Pulmonary lymph node (tissue), 1 donor: ENCODE data around the gene MSANTD1.

DNA sequence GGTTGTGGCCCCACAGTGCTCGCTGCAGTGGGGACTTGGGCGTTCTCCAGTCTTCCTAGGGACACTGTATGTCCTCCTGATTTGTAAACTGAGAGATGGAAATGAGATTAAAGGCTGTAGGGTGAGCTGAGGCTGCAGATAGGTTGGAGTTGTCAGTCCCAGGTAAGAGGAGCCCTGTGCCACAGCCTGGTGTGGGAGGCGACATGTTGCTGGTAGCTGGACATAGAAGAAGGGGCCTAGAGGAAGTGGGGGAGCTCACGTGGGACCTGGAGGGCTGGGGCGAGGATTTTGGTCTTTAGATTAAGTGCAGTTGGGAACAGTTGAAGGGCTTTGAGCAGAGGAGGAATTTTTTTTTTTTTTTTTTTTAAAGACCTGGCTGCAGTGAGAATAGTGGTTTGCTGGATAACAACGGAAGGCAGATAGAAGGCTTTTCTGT is 36.0 kb downstream of the FAM193A start:
- PRO-cap, result no peak

DNA sequence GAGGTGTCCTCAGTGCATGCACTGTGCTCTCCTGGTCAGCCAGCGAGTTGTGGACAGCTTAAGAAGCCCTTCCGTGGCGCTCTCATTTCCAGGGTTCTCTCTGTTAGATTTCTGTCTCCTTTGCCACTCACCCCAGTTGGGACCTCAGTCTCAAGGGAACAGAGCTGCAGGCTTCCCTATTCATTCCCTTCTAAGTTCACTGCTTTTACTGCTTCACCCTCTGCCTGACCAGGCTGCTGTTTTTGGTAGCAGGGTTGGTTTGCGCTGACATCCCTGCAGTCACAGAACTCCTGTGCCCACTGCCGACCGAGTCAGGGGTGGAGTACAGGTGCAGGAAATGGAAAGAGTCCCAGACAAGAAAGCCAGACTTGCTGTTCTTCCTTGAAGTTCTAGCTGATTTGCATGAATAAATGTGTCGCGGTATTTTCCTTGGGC is 85.0 kb downstream of the TNIP2 start:
- PRO-cap, result no peak

- PRO-cap, result bidirectional peak, plus-strand start at chr4:2696668, minus-strand start at chr4:2696544
These were observed 59.8 kb downstream of the TNIP2 start for GRCh38 chr4:2696195-2696888.

- PRO-cap, result no peak
These were observed 10.9 kb downstream of the TNIP2 start for GRCh38 chr4:2745221-2745702.

- PRO-cap, result no peak
These were observed 11.7 kb upstream of the TNIP2 start for GRCh38 chr4:2767739-2768262.

DNA sequence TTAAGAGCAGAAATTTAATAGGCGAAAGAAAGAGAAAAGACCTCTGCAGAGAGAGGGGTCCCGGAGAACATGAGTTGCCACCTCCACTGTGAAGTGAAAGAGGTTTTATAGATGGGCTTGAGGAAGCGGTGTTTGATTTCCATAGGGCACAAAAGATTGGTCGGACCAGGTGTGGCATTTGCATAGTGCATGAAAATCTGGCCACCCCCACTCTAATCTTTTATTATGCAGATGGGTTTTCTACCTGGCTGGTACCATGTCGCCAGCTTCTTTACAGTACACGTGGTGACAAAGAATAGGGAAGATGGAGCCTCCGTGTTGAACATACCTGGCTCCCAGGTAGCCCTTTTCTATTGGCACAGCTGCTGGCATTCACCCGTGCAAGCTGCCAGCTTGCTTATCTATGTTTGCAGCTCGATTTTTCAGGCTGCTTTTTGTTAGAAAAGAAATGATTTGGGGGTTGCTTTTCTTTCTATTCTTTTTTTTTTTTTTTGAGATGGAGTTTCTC is 14.3 kb upstream of the SH3BP2 start:
- PRO-cap, result no peak

DNA sequence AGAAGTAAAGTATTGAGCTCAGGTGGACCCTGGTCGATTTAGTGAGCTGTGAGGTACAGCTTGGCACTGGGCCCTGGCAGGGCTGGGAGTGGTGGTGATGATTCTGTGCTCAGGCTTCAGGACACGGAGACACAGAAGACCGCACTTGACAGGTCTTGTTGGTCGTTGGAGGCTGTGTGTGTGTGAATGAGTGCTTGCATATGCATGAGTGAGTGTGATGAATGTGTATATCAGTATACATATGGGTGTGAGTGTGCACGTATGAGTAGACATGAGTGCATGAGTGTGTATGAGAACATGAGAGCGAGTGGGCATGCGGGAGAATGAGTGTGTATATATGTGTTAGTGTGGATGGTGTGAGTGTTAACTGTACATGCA is 20.6 kb downstream of the SH3BP2 start:
- PRO-cap, result no peak

DNA sequence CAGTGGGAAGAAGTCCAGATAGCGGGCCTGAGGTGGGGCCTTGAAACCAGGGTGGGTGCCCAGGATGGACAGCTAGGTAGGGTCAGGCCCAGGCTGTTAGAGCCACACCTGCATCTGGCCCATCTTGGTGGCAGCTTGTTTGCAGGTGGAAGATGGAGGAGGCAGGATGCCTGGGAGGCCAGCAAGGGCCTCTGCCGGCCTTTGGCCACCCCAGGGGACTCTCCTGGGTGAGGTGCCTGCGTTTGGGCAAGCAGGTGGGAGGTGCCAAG is 24.5 kb downstream of the SH3BP2 start:
- PRO-cap, result no peak

DNA sequence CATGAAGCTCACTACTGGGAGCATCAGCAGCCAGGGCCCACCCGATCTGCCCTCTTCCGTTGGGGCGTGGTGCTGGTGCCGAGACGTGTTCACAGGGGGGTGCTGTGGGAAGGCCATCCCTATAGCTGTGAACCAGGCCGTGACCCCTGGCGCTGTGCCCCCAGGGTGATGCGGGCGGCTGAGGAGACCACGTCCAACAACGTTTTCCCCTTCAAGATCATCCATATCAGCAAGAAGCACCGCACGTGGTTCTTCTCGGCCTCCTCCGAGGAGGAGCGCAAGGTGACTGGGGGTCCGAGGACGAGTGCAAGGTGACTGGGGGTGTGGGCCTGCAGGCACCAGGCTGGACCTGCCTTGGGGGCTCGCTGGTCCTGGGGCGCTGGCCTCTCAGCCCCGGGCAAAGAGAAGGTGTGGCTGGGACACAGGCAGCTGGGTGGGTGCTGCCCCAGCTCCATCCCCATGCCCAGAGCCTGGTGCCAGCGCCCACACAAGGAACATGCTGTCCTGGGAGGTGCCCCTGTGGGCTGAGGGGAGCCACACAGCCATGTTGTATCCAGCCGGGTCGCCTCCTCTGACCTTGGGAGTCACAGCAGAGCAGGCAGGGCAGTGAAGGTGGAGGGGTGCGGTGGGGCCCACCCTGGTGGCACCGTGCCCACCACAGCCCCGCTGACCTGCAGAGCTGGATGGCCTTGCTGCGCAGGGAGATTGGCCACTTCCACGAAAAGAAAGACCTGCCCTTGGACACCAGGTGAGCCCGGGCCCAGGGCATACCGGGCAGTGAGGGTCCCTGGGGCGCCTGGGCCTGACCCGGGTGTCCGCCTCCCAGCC is 19.0 kb upstream of the ADD1 start:
- PRO-cap, result no peak

GRCh38 chr4:2989474-2989826 is 26.1 kb downstream of the GRK4 start:
- PRO-cap, result no peak

DNA sequence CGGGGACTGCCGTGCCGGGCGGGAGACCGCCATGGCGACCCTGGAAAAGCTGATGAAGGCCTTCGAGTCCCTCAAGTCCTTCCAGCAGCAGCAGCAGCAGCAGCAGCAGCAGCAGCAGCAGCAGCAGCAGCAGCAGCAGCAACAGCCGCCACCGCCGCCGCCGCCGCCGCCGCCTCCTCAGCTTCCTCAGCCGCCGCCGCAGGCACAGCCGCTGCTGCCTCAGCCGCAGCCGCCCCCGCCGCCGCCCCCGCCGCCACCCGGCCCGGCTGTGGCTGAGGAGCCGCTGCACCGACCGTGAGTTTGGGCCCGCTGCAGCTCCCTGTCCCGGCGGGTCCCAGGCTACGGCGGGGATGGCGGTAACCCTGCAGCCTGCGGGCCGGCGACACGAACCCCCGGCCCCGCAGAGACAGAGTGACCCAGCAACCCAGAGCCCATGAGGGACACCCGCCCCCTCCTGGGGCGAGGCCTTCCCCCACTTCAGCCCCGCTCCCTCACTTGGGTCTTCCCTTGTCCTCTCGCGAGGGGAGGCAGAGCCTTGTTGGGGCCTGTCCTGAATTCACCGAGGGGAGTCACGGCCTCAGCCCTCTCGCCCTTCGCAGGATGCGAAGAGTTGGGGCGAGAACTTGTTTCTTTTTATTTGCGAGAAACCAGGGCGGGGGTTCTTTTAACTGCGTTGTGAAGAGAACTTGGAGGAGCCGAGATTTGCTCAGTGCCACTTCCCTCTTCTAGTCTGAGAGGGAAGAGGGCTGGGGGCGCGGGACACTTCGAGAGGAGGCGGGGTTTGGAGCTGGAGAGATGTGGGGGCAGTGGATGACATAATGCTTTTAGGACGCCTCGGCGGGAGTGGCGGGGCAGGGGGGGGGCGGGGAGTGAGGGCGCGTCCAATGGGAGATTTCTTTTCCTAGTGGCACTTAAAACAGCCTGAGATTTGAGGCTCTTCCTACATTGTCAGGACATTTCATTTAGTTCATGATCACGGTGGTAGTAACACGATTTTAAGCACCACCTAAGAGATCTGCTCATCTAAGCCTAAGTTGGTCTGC is 635 bp downstream of the HTT start:
- PRO-cap, result bidirectional peak, plus-strand start at position 849 of the sequence, minus-strand start at position 732 of the sequence

- PRO-cap, result no peak
These were observed 56.1 kb upstream of the MSANTD1 start for GRCh38 chr4:3192867-3193198.

DNA sequence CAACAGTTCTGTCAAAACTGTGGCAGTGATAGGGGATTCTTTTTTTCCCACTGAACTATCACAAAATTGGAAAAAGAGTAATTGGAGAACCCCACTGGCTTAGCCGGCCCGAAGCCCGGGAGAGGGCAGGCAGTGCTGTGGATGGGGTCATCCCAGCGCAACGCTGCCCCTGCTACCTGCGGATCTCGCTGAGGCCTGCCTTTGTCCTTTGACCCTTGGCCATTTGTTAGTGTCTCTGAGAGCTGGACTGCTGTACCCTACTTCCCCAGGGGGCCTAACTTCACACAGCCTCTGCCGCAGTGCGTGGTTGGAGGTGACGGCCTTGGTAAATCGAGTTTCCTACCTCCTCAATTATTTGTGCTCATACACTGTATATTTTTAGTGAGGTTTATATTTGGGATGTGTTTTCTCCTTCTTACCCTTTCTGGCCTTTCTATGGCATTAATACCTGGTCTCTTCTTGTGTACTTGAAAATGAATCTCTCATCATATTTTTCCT is 42.9 kb upstream of the MSANTD1 start:
- PRO-cap, result no peak

DNA sequence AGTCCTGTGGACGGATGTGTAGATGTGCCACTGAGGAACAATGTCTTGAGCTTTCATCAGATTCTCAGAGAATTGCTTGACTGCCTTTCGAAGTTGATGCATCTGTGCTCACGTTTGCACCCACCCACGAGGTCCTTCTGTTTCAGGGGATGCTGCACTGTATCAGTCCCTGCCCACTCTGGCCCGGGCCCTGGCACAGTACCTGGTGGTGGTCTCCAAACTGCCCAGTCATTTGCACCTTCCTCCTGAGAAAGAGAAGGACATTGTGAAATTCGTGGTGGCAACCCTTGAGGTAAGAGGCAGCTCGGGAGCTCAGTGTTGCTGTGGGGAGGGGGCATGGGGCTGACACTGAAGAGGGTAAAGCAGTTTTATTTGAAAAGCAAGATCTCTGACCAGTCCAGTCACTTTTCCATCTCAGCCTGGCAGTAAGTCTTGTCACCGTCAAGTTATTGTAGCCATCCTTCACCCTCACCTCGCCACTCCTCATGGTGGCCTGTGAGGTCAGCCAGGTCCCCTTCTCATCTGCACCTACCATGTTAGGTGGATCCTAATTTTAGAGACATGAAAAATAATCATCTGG is 36.5 kb upstream of the MSANTD1 start:
- PRO-cap, result no peak

DNA sequence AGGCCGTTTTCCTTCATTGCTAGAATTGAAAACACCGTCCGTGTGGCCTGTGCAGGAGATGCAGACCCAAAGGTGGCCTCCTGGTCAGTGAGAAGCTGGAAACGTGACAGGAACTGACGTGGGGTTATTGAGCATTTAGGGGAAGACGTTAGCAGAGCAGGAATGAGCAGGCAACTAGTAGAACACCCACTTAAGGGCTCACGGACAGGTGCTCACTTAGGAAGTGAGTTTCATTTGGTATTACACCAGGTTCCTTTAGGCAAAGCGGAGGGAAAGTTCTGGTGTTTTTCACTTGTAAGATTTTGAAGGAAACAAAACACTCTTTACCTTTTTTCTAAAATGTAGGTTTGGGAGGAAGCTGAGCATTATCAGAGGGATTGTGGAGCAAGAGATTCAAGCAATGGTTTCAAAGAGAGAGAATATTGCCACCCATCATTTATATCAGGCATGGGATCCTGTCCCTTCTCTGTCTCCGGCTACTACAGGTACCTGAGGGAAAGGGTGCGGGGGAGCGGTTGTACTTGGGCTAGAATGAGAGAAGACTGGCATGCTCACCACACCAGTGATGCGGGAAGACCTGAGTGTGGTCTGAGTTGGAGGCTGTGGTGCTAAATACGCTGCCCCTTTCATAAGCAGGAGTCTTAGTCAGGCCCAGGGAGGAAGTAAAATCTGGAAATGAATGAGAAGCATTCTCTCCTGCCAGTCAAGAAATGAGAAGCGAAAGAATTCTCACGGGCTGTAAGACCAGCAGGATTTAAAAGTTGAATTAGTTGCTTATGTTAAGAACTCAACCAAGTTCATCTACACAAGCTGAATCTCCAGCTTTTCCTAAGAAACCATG is 25.1 kb upstream of the MSANTD1 start:
- PRO-cap, result no peak

DNA sequence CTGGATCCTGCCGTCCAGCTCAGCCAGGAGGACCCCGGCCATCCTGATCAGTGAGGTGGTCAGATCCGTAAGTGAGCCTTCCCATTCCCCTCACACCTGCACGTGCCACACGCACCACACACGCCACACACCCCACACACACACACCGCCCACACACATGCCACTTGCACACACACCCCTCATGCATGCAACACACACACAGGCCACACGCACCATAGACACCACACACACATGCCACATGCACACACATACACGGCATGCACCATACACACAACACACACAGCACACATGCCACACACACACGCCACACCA is 20.1 kb upstream of the MSANTD1 start:
- PRO-cap, result no peak

DNA sequence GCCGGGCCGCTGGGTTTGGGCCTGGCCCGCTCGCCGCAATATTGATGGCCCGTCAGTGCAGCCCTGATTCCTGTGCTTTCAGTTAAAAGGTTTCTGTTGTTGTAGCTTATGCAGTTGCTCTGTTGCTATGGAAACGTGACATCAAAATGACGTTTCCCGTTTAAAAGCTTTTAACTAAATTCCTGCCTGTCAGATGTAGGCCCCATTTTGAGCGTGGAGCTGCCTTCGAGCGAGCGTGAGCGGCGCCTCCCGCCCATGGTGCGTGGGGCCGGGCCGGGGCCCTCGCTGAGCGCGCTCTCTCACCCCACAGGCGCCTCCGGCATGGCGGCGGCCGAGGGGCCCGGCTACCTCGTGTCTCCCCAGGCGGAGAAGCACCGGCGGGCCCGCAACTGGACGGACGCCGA is at the start of gene MSANTD1:
TSS of gene MSANTD1 (plus strand) at position 192 of the 404 bp plus-strand sequence.
- PRO-cap, result no peak

- PRO-cap, result unidirectional peak, minus-strand start at chr4:3371850
These were observed 70.2 kb upstream of the HGFAC start for GRCh38 chr4:3371392-3372198.

DNA sequence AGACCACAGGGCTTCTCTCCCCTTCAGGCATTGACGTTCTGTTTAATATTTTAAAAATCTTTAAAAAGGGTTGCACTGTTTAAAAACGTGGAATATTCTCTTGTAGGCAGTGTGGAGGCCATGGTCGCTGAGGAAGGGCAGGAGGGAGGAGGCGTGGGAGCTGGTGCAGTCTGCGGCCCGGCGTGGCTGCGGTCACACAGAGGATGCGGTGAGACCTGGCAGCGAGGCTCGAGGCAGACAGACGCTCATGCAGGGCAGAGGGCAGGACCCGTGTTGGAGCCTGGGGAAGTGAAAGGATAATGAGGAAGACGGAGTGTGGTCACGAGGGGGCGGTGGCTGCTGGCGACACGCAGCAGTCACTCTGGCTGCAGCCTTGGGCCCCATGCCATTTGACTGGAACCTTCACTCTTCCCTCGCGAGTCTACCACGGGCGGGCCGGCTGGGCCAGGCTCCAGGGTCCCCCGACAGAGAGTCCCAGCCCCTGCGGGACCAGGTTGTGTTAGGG is 68.9 kb upstream of the HGFAC start:
- PRO-cap, result no peak

DNA sequence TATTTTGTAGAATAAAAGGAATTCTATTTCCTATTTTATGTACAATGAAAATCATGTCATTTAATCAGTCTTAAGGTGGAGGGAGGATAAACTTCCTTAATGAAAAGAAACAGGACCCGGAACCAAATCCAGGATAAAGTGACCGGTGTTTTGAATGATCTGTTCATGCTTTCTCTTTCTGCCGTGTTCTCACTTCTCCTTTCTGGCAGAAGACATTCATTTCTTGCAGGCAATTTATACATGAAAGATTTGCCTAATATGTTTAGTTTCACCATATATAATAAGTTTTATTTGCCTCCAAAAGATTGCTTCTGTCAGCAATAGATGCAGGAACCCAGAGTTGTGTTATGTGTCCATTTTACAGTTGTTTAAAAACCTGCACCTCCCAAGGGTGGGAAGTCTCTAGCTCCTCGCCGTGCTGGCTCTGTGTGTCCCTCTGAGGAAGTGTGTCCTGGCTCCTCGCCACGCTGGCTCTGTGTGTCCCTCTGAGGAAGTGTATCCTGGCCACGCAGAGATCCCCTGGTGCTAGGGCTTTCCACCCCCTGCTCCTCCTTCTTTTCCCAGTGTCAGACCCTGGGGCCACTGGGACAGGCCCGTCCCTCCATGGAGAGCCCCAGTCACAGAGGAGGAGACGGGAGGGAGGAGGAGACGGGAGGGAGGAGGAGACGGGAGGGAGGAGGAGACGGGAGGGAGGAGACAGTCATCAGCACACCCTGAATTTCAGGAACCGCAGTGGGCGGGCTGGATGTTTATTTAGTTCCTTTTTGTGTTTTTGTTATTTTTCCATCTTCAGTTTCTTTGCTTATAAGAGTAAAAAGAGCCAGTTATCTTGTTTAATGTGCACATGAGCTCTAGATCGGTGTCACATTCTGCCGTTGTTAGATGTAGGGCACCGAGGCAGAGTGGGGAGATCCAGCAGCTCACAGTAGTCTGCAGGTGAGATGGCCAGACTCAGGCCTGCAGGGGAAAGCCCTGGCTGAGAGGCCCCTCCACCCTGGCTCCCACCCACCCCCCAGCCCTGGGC is 53.9 kb upstream of the HGFAC start:
- PRO-cap, result bidirectional peak, plus-strand start at position 678 of the sequence, minus-strand start at position 475 of the sequence